ENCODE measurements around a stretch of chr7.

GRCh38 chr7:150460-151164, 41.8 kb upstream of the FAM20C start:
- PRO-cap: no peak

DNA sequence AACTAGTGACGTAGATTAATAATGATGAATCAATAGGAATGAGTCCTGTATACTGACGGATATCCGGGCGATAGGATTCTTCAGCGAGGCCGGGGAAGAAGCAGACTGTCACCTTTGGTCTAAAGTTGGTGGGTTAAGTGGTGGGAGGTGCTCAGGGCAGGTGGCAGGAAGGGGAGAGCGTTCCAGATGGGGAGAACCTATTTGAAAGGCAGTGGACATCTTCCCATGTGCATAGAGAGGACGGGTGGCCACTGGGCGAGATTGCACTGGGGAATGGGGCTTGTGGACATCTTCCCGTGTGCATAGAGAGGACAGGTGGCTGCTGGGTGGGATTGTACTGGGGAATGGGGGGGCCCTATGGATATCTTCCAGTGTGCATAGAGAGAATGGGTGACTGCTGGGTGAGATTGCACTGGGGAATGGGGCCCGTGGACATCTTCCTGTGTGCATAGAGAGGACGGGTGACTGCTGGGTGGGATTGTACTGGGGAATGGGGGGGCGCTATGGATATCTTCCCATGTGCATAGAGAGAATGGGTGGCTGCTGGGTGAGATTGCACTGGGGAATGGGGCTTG, 9.7 kb downstream of the FAM20C start:
- PRO-cap: no peak

DNA sequence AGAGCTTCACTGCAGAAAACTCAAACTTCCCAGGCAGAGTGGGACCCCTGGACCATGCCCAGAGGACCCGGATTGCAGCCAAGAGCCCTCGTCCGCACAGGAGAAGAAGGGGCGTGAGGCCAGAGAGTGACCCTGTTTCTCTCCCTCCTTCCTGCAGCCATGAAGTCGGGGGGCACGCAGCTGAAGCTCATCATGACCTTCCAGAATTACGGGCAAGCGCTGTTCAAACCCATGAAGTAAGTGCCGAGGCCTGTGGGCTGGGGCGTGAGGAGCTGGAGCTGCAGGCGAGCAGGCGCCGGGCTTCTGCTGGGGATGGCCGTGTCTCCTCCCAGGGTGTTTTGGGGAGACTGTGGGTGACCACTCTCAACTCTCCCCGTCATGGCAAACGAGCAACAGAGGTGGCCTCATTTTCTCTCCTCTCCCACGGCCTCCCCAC, 16.4 kb downstream of the FAM20C start:
- PRO-cap: no peak

DNA sequence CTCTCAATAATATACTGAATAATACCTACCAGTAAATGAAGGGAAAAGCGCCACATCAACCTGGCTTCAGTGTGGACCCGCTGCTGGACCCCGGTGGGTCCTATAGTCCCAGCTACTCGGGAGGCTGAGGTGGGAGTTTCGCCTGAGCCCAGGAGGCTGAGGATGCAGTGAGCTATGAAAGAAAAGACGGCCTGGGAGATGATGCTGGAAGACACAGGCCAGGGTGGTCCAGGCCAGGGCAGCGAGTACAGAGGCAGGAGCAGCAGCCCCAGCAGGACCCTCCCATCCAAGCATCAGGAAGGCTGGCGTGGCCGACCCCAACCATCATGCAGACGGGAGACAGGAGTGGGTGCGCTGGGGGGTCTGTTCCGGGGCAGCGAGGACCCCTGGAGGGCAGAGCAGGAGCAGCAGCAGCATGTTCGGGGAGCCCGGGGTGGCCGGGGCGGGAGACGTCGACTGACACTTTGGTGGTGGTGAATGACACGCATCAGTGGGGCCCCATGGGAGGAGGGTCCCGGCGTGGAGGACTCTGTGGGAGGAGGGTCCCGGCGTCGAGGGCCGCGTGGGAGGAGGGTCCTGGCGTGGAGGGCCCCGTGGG, 38.6 kb downstream of the FAM20C start:
- PRO-cap: no peak

DNA sequence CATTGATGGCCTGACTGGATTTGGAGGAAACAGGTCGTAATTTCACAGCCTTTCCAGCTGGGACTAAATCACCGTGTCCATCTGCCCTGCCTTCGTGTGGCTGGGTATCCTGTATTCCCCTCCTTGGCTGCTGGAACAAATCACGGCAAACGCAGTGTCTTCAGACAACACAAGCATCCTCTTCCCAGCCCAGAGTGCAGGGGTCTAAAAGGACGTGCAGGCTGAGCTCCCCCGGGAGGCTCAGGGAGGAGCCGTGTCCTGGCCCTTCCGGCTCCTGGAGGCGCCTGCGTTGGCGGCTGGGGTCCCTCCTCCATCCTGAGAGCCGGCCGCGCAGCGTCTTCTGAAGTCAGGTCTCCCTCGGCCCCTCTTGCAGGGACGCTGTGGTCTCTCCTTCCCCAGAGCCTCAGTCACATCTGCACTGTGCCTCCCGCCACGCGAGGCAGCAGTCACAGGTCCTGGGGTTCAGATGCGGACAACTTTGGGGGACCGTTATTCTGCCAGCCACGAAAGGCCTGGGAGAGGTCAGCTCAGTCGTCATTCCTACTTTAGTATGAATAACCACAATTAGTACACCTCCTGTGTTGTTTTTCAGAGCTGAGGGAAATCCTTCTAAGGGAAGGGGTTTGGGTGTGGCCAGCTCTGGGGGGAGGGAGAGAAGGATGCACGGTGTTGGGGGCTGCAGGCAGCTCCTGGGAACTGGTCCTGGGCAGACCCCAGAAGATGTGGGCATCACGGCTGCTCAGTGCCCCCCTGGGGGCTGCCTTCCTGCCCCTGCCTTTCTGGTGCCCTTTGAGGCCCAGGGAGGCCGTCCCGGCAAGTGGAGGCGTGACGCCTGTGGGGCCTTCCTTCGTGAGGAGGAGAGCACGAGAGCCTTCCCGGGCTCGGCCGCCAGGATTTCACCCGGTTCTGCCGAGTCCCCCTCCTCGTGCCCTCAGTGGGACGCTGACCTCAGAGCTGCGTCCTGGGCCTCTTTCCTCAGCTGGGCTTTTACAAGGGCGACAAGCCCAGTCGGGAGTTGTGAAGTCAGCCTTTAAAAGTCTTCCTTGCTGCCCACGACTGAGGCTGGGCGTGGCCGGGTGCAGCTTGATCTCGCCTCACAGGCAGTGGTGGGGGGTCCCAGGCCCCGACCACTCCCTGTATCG, 41.3 kb downstream of the FAM20C start:
- PRO-cap: no peak

- PRO-cap: no peak
Measured at GRCh38 chr7:244356-245069, 45.5 kb upstream of the FOXL3 start.

GRCh38 chr7:246051-246655, 43.8 kb upstream of the FOXL3 start:
- PRO-cap: no peak

GRCh38 chr7:251056-251353, 39.0 kb upstream of the FOXL3 start:
- PRO-cap: no peak

DNA sequence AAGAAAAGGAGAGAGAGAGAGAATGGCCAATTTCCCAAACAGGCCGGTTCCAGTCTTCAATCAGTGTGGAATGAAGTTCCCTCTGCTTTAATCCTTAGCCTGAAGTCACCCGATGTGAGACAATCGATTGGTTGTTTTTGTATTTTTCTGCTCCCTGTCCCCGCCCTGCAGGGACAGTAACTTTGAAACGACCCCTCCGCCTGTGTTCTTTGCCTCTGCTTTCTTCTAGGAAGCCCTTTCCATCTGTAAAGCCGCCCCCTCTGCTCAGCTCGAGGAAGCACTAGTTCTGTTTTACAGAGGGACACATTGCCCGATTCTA, 33.4 kb downstream of the FOXL3 start:
- PRO-cap: no peak

DNA sequence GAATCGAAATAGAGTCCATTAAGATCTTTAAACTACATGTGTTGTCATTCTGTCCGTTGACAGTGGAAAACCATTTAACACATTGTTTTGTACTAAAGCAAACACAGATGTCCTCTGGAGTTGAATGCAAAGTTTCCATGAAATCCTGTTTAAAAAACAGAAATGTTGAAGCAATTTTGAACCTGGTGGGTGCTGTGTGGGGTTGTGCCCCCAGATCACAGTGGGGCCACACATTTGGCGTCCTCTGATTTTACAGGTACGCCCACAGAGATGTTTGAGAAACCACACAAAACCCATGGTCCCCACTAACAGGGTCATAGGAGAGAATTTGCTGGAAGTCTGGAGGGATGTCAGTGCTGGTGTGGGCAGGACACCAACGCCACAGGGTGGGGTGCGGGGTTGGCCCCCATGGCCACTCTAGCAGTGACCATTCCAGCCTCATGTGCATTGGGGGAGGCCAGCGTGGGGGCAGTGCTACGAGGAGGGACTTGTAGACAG, 33.8 kb downstream of the FOXL3 start:
- PRO-cap: no peak

- PRO-cap: no peak
Measured at GRCh38 chr7:340622-341093, 50.7 kb downstream of the FOXL3 start.

DNA sequence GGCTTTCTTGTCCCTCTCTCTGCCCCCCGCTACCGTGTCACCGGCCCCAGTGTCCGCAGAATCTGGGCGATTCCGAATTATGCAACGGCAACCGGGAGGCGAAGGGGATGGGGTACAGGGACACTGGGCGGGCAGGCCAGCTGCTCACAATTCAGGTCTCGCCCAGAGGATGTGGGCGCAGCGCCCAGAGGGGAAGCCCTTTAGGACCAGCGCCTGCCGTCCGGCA, 63.6 kb downstream of the FOXL3 start:
- PRO-cap: no peak

DNA sequence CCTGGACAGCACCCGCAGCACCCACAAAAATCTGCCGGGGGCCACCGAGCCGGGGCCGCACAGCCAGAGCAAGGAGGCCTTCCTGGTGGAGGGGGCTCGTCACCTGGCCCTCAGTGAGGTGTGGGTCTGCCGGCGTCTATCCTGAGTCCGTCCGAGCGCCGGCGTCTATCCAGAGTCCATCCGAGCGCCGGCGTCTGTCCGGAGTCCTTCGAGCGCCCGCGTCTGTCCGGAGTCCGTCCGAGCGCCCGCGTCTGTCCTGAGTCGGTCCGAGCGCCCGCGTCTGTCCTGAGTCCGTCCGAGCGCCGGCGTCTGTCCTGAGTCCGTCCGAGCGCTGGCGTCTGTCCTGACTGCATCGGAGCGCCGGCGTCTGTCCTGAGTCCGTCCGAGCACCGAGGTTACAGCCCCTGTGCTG, 65.0 kb downstream of the PDGFA start:
- PRO-cap: no peak

DNA sequence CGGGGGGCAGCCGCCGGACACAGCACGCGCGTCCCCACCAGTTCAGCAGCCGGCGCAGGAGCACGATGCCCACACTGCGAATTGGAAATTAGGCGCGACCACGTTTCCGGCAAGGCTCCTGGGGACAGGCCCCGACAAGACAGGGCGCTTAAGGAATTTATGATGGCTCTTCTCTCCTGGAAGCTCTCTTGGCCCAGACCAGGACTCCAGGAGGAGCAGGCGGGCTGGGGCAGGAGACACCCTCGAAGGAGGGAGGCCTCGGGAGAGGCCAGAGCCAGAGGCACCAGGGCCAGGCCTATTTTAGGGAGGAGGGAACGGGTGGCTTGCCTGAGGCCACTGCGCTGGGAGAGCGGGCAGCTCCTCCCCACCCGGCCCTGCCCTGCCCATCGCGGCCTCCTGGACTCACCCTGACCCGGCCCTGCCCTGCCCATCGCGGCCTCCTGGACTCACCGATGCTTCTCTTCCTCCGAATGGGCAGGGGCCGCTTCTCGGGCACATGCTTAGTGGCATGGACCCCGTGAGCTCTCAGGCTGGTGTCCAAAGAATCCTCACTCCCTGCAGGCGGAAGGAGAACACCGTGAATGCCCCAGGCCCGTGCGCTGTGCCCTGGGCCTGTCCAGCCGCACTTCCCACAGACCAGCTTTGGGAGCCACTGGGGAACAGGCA, 7.6 kb downstream of the PDGFA start:
- PRO-cap: no peak

- PRO-cap: no peak
Measured at GRCh38 chr7:514793-515549, 4.7 kb downstream of the PDGFA start.

DNA sequence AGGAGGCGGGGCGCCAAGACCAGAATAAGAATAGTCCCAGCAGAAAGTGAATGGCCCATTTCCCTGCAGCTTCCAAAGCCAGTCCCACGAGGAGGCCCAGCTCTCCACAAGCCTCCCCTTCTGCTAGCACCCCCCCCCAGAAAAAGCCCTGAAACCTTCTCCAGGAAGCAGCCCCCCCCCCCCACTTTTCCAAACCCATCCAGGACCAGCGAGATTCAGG, 3.9 kb downstream of the PDGFA start:
- PRO-cap: no peak

DNA sequence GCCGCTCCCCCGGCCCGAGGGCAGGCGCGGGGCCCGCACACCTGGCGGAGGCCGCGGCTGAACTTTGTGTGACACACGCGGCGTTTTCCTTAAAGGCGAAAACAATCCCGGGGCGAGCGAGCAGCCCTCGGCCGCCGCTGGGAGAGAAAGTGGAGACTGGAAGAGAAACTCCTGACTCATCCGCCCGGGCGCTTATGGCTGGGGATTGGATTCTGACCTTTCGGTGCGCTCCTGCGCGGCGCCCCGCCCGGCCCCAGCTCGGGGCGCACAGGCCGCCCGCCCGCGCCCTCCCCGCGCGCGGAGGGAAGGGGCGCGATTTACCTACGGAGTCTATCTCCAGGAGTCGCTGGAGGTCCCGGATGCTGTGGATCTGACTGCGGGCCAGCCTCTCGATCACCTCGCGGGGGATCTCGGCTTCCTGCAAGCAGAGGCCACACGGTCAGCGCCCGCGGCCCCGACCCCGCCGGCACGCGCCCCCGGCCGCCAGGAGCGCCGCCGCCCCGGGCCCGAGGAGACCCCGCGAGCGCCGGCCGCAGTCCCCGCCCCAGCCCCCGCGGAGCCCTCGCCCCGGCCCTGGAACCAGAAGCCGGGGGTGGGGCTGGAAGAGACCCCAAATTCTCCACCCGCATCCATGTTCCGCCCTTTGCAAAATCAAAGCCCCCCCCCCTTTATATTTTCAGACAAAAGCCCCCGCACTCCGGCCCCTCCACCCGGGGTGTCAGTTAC, 2.4 kb downstream of the PDGFA start:
- PRO-cap: no peak

DNA sequence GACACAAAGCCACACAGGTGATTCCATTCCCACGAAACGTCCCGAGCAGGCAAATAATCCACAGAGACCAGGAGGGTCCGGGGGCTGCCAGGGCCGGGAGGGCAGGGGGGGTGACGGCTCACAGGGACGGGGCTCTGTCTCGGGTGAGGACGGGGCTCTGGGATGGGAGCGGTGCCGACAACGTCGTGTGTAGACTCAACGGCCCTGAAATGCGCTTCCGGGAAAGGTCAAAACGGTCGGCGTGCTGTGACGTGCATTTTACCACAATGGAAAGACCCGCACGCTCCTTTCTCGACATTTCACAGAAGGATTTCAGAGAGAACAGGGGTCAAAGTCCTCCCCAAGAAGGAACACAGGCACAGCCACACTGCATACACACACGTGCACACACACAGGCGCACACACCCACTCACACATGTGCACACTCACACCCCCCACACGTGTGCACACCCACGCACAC, 63.3 kb upstream of the PDGFA start:
- PRO-cap: no peak

DNA sequence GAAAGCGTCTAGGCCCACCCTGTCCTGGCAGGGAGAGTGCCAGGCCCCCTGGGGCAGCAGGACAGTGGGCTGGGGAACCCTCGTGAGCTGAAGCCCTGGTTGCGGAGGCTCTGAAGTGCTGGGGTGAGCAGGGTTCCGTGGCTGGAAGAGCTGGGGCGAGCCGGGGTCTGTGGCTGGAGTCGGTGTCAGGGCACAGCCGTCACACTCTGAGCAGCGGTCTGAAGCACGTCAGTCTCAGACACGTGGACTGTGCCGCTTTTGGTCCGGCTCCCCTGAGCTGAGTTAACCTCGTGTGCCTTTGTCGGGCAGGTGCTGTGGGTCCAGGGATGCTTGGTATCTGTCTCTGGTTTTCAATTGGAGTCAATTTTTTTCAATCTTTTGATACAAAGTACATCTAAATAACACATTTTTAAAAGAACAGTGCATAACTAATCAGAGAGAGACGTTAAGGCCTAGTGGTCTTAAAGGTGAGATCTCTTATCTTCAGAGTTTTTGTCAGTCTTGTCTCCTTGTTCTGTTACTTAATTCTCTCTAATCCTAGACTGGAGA, 4.9 kb downstream of the SUN1 start:
- PRO-cap: no peak

GRCh38 chr7:904766-905382, 28.5 kb downstream of the GET4 start:
- PRO-cap: no peak